ENCODE data around the genes CHST15 and OAT.

DNA sequence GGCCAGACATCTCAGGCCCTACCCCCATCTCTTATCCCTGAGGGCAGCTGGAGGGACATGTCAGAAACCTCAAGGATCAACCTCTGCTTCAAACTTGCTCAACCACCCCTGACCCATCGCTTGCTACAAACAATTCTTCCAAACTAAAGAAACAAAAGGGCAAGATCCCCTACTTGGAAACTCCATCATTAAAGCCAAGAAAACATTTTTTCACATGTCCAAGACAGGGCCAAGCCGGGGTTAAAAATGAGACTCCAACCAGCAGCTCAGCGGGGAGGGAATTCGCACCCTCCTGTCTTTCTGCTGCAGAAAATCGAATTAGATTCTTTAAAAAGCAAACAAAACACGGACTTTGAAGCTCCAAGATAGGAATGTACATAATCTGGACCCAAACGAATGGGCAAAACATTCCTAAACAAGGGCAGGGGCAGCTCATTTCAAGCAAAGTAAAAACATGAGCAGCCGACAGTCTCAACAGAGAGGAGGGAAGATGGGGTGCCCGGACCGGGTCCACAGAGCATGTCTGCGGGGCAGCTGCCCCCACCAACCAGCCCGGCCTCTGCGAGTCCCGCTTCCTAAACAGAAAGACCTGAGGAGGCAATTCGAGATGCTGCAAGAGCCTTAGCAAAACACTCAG is 44.8 kb downstream of the CHST15 start:
- RRBS: 22% methylated on average over 3 of the region's 15 CpGs

DNA sequence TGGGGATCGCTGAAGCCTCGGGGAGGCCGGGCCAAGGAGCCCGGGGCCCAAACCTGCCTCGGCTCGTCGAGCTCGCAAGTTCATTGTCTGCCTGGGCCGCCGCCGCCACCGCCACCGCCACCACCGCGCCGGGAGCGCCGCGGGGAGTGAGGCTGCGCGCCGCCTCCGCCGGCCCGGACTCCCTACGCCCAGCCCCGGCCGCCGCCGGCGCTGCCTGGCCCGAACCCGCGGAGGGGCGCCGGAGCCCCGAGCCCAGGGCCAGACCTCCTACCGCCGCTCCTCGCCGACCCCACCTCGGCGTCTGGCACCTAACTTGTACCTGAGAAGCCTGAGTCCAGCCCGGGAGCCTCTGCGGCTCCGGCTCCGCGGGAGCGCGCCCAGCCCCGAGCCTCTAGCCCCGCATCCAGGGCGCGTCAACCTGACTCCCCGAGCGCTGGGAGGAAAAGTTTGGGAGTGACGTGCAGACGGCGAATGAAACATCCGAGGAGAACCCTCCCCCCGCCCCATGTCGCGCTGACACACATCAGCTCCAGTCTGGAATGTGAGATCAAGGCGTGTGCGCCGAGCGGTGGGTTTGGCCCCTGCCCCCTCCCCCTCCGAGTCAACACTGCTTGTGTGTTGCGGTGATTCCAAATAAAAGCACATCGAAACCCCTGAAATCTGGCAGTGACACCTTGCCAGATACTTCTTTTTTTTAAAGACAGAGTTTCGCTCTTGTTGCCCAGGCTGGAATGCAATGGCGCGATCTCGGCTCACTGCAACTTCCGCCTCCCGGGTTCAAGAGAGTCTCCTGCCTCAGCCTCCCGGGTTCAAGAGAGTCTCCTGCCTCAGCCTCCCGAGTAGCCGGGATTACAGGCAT is at the start of gene CHST15:
Gene CHST15 (minus strand): TSS at position 449 of the 859 bp plus-strand sequence.
- RRBS: 3% methylated on average over 21 of the region's 79 CpGs

DNA sequence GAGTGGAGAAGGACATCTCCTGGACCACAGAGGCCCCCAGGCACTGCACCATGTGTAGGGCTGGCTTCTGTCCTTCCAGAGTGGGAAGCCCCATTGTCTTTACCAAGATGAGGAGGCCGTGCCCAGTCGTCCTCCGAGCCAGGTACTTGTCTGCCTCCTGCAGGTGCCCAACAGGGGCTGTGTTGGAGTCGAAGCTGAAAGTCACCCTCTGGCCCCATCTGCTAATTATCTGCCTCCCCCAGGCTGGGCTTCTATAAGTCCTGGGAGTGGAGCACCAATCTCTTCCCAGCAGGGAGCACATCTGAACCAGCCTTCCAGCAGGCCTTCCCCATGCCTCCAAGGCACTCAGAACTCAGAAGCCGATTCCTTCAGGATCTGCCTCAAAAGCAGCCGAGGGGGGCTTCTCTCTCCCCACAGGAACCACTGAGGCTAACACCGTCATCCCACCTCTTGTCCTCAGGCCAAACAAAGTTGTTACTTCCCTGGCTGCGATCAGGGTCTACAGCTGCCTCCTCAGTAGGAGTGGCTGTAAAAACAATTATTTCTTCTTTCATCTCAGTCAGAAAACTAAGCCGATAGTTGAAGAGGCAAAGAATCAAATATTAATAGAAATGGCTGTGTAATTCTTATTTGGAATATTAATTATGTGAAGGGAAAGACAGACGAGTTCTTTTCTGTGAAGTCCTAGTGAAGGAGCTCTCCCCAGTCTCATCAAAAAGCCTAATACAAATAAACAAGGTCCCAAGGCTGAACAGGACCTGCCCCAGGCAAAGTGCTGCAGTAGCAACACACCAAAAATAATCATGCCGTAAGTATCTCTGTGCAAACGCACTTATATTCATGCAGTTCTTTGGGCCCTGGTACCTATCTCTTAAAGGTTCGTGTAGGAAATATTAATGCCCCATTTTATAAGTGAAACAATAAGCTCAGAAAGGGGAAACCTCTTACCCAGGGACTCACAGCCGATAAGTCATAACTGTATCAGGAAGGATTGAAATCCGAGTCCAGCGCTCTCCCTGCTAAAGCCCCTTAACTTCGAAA is 11.9 kb upstream of the CHST15 start:
- RRBS: no CpG with 5 or more reads among the region's 17 CpGs

- RRBS: no CpG with 5 or more reads among the region's 16 CpGs
Observed at GRCh38 chr10:124155666-124156339, 62.4 kb upstream of the CHST15 start.

- RRBS: no CpG with 5 or more reads among the region's 4 CpGs
Observed at GRCh38 chr10:124165141-124165496, 71.7 kb upstream of the CHST15 start.

- RRBS: no CpG with 5 or more reads among the region's 25 CpGs
Observed at GRCh38 chr10:124354744-124355576, 63.8 kb downstream of the OAT start.

DNA sequence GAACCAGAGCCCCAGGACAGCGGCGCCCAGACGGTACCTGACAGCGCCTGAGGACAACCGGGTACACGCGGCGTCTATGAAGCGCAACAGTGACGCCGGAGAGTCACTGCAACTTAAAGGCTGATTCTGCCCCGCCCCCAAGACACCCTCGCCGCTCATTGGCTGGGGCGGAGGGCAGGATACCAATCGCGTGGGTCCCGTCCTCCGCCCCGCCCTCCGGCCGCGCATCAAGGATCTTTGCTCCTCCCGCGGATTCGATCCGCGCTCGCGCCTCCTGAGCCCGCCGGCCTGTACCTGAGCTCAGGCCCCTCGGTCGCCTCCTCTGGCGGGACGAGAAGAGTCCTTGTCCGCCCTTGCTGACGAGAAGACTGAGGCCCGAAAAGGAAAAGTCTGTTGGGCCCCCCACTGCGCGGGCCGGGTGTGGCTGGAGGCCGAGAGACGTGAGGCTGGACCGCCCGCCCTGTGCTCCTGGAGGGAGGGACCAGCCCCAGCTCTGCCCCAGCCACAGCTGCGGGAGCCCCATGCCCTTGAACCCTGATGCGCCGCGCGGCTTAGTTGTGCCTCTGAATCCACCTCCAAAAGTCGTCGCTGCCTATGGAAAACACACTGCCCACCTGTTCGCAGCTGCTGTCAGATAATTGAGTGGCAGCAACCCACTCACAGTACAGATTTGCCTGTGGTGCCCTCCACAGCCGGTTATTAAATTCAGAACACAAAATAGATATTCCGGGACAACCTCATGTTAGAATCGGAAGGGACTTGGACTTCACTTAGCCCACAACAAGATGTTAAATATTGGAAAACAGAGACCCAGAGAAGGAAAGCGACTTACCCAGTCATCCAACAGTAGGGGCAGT is at the start of gene OAT:
Gene OAT (minus strand): TSS at position 88 of the 857 bp plus-strand sequence.
- RRBS: under 1% methylated on average over 26 of the region's 58 CpGs

GRCh38 chr10:124493391-124493880 is 31.8 kb downstream of the LHPP start:
- RRBS: no CpG with 5 or more reads among the region's 16 CpGs

- RRBS: no CpG with 5 or more reads among the region's 20 CpGs
Observed at GRCh38 chr10:124604664-124605469, 139.3 kb downstream of the FAM53B start.

- RRBS: no CpG with 5 or more reads among the region's 10 CpGs
Observed at GRCh38 chr10:124644765-124645308, 99.3 kb downstream of the FAM53B start.

DNA sequence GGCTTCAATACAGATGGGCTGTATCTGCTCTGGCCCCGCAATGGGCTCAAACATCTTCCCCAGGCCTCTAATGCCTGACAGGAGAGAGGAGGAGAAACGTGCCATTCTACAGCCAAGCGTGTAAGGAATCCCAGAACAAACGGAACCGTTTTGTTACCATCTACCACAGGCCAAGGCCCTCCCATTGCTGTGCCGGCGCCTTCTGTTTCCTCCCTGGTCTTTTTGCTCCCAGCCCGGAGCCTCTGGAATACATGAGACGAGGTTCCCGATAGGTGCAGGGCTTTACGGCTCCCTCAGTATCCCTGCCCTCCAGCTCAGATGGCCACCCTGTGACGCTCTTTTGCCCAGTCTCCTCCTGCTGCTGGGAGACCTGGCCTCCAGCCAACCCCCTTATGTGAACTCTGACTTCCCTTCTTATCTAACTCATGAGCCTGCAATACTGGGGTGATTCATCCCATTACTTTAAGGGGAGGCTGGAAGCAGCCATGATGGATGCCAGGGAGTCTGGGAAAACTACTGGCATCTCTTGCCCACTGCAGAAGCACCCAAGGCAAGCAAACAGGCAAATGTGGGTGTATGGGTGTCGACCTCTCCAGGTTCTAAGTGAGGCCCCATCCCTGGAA is 97.8 kb downstream of the FAM53B start:
- RRBS: no CpG with 5 or more reads among the region's 13 CpGs

DNA sequence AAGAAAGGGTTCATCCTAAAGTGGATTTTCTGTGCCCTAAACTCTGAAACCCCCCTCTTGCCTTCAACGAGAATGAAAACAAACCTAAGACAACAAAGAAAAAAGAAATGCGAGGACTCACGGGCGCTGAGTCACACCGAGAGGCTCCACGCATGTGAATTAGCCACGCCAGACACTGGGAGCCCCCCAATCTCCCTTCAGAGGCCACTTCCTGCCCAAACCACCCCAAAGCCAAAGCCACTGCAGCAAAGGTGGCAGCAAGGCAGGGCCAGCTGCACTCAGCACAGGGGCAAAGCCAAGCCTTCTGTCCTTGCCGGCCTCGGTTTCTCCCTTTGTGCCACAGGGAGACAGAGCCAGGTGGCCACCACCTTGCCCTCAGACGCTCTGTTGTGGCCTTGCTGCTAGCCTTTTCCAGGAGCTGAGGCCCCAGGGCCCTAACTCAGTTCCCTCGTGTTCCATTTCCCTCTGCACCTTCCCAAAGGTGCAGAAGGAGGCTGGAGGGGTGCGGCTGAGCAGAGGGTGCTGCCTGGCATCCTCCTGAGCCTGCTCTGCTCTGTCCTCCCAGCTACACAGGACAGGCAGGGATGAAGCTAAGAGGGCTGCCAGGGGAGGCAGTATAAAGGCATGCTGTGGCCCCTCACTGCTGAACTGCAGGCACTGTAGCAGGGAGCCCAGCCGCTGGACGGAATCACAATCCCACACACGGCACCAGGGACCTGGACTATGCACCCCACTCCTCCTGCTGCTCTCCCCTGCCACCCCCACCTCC is 93.2 kb downstream of the FAM53B start:
- RRBS: no CpG with 5 or more reads among the region's 15 CpGs

GRCh38 chr10:124670625-124671443 is 73.3 kb downstream of the FAM53B start:
- RRBS: no CpG with 5 or more reads among the region's 20 CpGs

DNA sequence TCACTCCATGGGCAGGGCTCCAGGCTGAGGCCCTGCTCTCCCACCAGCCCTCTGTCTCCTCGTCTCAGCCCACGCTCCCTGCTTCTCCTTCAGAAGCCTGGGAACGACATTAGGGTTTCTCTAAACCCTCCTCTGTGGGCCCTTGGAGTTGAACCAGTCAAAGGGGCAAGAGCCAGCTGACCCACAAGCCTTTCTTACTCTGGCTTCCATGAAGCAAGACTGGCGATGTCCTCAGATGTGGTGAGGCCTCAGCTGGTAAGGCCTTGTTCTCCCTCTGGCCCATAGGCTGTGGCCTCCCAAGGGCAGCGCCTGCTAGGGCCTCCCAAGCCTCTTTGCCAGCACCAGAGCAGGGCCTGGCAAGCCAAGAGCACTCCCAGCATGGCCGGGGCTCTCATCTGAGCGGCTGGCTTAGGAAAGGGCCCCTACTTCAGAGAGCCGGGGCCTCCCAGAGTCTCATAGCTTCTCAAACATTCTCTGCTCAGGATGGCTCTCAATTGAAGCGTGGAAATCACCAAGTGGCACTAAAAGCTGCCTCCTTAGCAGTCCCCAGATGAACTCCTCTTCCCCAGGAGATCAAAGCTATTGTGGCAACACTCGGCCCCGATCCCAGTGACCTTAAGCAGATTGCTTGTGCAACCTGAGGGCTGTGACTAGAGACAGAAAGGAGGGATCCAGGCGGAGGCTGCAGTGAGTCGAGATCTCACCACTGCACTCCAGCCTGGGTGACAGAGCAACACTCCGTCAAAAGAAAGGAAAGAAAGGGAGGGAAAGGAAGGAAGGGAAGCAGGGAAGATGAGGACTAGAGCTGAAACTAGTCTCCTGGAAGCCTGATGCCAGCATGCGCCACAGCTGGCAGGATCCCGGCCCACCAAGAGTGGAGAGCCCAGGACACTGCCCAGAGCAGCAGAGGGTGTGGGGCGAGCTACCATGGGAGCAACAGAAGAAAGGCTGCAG is 69.4 kb downstream of the FAM53B start:
- RRBS: 86% methylated on average over 4 of the region's 17 CpGs

- RRBS: no CpG with 5 or more reads among the region's 8 CpGs
Observed at GRCh38 chr10:124696672-124697156, 47.5 kb downstream of the FAM53B start.

- RRBS: no CpG with 5 or more reads among the region's 14 CpGs
Observed at GRCh38 chr10:124709566-124710201, 34.5 kb downstream of the FAM53B start.

DNA sequence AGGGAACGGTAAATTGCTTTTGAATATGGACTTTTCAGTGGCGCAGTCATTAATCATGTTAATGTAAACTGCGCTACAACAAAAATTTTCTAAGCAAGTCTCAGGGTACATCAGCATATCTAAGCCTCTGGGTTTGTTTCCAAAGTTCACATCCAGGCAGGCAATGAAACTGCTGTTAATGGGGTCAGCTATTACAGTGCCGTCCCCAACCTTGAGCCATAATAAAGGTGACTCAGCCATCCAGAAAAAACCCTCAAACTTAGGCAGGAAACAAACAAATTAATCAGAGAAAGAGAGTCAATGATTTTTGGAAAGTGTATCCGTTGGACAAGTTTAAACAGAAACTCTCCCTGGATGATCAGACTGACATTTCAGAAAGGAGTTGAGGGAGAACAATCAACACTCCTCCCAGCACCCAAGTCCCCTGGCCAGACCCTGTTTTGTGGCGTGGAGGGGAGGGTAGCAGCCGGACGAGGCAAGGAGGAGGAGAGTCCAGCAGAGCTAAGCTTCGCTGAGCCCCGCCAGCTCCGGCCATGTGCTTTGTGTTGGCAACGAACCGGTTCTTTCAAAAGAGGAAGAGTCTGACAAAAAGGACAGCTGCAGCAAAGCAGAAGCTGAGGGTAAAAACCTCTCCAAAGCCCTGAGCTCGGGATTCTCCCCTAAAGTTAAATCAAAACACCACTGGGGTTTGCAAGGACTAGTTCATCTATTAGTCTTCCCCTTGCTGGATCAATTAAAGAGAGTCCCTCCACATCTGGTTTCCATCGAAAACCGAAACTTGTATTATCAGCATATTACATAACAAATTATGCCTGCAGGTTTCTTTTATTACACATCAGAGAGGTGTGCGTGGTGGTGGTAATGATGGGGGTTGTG is 3.6 kb downstream of the FAM53B start:
- RRBS: 3% methylated on average over 5 of the region's 17 CpGs

GRCh38 chr10:124742410-124743028 is 1.7 kb downstream of the FAM53B start:
- RRBS: 2% methylated on average over 8 of the region's 27 CpGs

- RRBS: 93% methylated on average over 12 of the region's 37 CpGs
Observed at GRCh38 chr10:125025765-125026621, 1.9 kb downstream of the CTBP2 start.

- RRBS: no CpG with 5 or more reads among the region's 14 CpGs
Observed at GRCh38 chr10:125126776-125127825, 99.2 kb upstream of the CTBP2 start.